Frontal cortex (tissue), 2 donors: ENCODE data around the gene KCNE5.

GRCh38 chrX:108437780-108438110 is 477 bp downstream of the COL4A6 start:
- RAMPAGE, long total RNA: no peak

DNA sequence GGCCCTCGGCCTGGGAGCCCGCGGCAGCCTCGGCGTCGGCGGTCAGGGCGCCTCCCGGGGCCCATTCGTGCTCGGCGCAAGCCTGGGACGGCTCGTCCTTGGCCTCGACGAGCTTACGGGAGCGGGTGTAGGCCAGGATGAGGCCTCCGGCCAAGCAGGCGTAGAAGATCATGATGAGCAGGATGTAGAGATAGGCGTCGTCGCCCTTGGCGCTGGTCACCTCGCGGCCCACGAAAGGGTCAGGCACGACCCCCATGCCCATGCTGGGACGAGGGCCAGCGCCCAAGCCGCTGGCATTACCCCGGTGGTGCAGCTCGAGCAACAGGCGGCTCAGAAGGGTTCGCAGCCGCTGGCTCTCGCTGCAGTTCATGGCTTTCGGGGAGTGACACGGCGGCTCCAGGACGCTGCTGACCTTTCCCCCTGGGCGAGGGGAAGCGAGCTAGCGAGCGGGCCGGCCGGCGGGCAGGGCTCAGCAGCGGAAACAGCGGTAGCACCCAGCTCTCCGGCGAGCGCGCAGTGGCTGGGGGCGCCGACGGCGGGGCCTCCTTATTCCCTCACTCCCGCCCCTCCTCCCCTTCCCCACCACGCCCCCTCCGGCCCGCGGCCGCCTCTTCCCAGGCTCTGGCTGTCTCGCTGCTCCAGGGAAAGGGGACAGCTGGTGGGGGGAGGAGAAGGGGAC is at the start of gene KCNE5:
Gene KCNE5, minus strand, starts transcription at position 522 of the 679 bp plus-strand sequence.
- RAMPAGE, long total RNA: no peak

DNA sequence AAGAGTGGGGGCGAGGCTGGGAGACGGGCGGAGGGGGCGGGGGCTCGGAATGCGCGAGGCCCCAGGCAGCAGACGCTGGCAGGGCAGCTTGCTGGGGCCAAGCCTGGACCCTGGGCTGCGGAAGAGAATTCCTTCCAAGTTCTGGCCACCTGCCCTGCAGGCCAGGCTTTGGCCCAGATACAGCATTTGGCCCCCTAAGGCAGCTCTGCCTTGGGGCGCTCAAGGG is 271 bp upstream of the KCNE5 start:
- RAMPAGE, long total RNA: no peak

DNA sequence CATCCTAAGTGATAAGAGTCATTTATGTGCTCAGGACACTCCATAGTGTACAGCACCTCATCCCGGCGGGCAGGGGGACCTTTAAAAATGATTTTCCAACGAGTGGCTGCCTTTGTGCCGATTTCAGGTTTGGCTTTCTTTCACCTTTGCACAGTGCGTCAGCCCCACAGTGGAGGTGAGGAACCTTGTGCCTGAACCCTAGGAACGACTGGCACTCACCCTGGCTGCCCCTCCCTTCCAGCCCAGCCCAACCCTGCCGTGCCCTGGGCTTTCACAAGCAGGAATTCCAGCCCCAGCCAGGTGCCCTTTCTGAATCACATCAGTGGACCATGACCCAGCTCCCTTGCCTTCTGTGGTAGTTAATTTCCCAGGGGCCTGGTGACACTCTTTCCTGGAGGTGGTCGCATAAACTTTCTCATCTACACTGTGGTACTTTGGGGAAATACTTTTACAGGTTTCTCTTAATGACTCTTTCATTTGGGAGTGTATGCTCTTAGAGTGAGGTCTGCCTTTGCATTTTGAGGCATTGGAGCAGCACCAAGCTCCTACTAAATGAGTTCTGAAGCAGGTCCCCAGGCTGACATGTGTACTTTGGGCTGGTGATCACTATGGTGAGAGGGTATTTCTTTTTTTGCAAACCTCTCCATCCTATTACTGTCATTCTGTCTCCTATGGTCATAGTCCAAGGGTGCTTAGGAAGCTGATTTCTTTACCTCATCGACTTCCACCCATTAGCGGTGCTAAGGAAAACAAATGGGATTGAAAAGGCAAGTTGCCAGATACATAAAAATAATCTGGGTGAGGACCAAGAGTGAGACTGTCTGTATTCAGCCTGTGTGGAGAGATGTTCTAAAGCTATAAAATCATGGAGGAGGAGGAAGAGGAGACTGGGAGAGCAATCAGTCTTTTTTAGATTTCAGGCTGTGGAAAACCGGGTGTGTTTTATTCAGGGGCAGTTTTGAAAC is 1.6 kb downstream of the TMEM164 start:
- RAMPAGE, long total RNA: no peak

DNA sequence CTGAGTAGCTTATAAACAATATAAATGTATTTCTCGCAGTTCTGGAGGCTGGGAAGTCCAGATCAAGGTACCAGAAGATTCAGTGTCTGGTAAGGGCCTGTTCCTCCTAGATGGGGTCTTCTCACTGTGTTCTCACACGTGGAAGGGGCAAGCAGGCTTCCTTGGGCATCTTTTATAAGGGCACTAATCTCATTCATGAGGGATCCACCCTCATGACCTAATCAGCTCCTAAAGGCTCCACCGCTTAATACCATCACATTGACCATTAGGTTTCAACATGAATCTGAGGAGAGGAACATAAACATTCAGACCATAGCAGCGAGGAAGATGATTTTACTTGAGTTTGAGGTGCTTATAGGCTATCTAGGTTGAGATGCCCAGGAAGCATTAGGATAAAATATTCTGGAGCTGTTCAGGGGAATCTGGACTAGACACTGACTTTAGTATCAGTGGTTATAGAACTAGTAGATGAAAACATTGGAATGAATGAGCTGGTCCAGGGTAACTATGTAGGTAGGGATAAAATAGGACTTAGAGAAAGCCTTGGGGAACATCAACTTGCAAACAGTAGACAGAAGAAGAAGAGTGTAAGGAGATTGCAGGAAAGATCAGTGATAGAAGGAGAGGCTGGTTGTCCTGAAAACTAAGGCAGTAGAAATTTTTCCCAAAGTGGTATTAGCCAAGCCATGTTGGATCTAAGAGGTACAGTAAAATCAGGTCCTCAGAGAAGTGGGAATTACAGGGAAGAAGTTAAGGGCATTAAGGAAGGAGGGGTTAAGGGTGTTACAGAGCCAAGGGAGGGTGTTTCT is 153.9 kb downstream of the TMEM164 start:
- RAMPAGE, long total RNA: no peak

DNA sequence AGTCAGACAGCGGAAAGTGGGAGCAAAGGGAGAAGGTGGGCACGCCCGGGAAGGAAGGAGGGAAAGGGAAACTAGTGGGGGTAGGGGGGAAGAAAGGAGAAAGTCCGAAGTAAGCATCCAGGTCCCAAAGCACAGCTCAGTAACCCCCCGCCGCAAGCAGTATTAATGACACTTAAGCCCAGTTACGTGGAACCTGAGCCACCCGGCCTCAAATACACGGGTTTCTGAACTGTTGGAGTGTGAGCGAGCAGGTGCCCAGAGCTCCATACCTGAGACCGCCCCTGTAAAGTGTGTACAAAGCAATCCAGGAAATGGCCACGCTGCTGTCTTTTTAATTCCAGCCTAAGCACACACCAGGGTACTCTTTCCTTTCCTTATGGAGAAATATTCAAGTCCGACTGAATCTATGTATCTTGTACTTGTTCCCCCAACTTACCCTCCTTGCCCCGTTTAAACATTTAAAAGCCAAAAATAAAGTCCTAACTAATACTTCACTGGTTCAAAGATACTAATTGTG is 587 bp upstream of the AMMECR1 start:
- RAMPAGE, long total RNA: no peak

GRCh38 chrX:110985539-110986076 is 110.4 kb upstream of the PAK3 start:
- RAMPAGE, long total RNA: no peak

DNA sequence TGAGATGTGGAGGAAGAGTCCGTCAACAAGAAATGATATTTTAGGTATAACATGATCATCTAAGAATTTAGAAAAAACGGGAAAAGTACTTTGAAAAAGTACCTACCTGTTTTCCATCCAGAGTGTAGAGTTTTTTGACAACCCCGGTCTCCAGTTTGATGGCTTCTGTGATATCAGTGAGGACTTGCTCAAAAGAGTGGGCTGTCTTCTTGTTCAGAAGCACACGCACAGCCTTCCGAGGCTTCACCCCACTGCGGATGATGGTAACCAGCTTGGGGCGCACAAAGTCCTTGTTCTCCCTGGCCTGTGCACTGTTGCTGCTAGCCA is 11.1 kb downstream of the DCX start:
- RAMPAGE, long total RNA: no peak

GRCh38 chrX:111914174-111914982 is 38.4 kb downstream of the TRPC5OS start:
- RAMPAGE, long total RNA: no peak

GRCh38 chrX:112734022-112734392 is 54.3 kb upstream of the LHFPL1 start:
- RAMPAGE, long total RNA: no peak

- RAMPAGE, long total RNA: no peak
These were observed 543.7 kb upstream of the HTR2C start for GRCh38 chrX:114040231-114040545.

- RAMPAGE, long total RNA: no peak
These were observed 543.2 kb upstream of the HTR2C start for GRCh38 chrX:114040546-114041310.

- RAMPAGE, long total RNA: no peak
These were observed 18.3 kb downstream of the IL13RA2 start for GRCh38 chrX:114999155-114999573.

GRCh38 chrX:115229587-115230136 is 4.2 kb downstream of the LRCH2 start:
- RAMPAGE, long total RNA: no peak

GRCh38 chrX:115559282-115560150 is 1.5 kb upstream of the PLS3 start:
- RAMPAGE, long total RNA: no peak

- RAMPAGE, long total RNA: no peak
These were observed 222 bp upstream of the PLS3 start for GRCh38 chrX:115560804-115561099.

DNA sequence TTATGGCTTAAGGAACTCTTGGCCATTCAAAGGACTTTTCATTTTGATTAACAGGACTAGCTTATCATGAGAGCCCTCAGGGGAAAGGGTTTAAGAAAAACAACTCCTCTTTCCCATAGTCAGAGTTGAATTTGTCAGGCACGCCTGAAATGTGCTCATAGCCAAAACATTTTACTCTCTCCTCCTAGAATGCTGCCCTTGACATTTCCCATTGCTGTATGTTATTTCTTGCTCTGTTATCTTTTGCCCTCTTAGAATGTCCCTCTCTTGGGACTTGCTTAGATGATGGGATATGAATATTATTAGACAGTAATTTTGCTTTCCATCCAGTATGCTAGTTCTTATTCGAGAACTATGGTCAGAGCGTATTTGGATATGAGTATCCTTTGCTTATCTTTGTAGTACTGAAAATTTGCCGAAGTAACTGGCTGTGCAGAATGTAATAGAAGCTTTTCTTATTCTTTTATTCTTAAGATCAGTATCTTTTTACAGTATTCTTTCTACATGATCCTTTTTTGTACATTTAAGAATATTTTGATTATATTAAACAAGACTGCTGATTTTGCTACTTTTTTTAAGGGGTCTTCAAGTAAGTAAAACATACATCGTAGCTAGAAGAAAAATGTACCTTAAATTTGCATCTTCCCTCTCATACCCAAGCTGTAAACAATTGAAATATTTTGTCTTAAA is 88.8 kb downstream of the PLS3 start:
- RAMPAGE, long total RNA: no peak

DNA sequence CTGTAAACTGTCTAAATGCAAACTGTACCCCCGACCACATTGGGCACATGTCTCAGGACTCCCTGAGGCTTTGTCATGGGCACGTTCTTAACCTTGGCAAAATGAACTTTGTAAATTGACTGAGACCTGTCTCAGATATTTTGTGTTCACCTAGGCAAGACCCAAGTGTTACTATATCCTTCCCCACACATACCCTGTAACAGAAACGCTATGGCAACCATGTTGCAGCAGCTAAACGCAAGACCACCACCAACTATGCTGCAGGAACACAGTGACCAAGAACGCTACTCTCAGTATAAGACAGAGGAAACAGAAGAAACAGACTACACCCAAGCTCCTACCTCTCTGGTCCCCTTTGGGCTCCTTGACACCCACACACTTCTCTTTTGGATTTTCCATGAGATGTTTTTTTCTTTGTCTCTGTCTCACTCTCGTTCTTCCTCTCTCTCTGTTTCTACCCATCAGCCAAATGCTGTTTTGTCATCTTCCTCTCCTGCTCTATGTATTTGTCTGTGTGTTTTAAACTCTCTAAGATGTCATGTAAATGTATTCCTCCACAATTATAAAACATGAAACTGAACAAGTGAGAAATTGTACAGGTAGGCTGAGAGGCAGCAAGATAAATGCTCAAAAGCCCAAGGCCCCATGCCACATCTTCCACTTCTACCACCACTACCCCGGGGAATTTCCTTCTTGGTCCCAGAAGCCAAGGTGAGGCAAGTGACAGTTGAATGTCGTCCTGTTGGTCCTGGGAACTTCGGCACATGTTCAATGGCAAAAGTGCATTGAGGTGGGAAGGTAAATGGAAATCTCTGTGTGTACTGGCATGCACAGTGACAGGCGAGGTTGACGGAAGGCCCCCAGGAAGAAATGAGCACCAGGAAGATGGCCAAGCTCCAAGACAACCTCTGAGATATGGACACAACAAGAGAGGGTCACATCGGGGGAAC is 273.1 kb upstream of the AGTR2 start:
- RAMPAGE, long total RNA: no peak

- RAMPAGE, long total RNA: no peak
These were observed 230.7 kb upstream of the AGTR2 start for GRCh38 chrX:115939868-115940319.

- RAMPAGE, long total RNA: no peak
These were observed 199.9 kb upstream of the AGTR2 start for GRCh38 chrX:115970549-115971216.